T47D (cell line): ENCODE measurements around the genes RFPL4A, RFPL4AL1, ZNF444, GALP, ZNF470, ZNF550, ZNF211 and ZNF552.

- RRBS, result 83% methylated on average over 3 of the region's 17 CpGs
Observed at GRCh38 chr19:55611152-55611819, 5.8 kb downstream of the ZNF865 start.

- RRBS, result no CpG with 5 or more reads among the region's 7 CpGs
Observed at GRCh38 chr19:55646878-55647322, 1.1 kb upstream of the CCDC106 start.

- RRBS, result no CpG with 5 or more reads among the region's 32 CpGs
Observed at GRCh38 chr19:55704077-55704922, 29.3 kb downstream of the EPN1 start.

DNA sequence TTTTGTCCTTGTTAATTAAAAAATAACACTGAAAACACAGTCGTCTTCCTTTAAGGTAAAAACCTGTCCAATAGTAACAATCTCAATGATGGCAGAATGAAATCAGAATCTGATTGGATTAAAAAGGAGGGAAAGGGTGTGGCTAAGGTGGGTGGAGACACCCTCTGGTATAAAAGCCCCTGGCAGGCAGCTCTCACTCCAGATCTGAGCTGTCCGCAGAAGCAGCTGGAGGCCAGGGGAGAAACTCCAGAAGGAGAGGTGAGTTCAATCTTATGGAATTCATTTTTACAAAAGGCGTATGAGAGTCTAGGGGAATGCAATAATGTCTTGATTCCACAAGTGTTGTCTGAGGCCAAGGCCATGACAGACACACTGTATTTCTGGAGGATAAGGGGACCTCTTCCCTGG, at the start of gene RFPL4A:
Gene RFPL4A (plus strand): TSS at position 180 of the 408 bp plus-strand sequence.
- RRBS, result no CpG with 5 or more reads among the region's 3 CpGs

DNA sequence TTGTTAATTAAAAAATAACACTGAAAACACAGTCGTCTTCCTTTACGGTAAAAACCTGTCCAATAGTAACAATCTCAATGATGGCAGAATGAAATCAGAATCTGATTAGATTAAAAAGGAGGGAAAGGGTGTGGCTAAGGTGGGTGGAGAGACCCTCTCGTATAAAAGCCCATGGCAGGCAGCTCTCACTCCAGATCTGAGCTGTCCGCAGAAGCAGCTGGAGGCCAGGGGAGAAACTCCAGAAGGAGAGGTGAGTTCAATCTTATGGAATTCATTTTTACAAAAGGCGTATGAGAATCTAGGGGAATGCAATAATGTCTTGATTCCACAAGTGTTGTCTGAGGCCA, at the start of gene RFPL4AL1:
Gene RFPL4AL1 (plus strand): TSS at position 193 of the 347 bp plus-strand sequence.
- RRBS, result no CpG with 5 or more reads among the region's 5 CpGs

DNA sequence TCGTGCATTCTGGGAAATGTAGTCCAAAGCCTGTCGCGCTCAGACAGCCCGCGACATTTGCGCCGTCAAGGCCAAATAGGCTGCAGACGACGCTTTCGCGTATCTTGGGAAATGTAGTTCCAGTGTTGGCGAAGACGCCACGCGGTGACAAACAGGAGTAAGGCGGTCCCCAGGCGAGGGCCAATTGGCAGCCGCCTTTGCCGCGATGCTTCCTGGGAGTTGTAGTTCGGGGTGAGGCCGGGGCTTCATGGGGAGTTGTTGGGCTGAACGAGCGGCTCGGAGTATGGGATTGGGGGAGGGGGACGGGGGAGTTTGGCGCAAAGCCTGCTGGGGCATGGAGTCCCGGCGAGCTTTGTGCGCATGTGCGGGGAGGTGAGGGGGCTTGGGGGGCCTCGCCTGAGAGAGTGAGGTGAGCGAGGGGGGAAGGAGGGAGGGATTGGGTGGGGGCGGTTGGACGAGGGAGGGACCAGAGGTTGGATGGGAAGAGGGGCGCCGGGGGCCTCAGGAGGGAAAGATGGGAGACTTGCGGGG, at the start of gene ZNF444:
Gene ZNF444 (plus strand): TSS at position 339 of the 531 bp plus-strand sequence.
- RRBS, result 2% methylated on average over 5 of the region's 38 CpGs

GRCh38 chr19:56144000-56144541, 3.0 kb downstream of the ZNF444 start:
- RRBS, result no CpG with 5 or more reads among the region's 7 CpGs

DNA sequence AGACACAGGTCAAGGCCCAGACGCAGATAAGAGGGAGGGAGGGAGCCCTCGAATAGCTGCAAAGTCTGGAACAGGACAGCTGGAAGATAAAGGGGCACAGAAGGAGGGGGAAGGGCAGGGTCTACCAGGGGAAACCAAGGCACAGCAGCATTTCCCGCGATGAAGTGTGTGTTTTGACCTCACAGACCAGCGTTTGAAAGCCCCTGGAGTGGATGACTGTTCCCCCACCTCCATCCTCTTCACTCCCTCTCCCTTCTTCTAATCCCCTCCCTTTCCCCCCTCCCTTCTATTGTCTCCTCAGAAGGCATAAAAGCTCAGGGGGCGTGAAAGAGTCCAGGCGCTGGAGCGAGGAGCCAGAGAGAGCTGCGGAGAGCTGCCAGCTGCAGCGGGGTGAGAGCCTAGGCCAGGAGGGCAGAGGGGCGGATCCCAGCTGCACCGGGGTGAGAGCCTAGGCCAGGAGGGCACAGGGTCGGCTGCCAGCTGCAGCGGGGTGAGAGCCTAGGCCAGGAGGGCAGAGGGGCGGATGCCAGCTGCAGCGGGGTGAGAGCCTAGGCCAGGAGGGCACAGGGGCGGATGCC, at the start of gene GALP:
Gene GALP (plus strand): TSS at position 336 of the 578 bp plus-strand sequence.
- RRBS, result no CpG with 5 or more reads among the region's 17 CpGs

DNA sequence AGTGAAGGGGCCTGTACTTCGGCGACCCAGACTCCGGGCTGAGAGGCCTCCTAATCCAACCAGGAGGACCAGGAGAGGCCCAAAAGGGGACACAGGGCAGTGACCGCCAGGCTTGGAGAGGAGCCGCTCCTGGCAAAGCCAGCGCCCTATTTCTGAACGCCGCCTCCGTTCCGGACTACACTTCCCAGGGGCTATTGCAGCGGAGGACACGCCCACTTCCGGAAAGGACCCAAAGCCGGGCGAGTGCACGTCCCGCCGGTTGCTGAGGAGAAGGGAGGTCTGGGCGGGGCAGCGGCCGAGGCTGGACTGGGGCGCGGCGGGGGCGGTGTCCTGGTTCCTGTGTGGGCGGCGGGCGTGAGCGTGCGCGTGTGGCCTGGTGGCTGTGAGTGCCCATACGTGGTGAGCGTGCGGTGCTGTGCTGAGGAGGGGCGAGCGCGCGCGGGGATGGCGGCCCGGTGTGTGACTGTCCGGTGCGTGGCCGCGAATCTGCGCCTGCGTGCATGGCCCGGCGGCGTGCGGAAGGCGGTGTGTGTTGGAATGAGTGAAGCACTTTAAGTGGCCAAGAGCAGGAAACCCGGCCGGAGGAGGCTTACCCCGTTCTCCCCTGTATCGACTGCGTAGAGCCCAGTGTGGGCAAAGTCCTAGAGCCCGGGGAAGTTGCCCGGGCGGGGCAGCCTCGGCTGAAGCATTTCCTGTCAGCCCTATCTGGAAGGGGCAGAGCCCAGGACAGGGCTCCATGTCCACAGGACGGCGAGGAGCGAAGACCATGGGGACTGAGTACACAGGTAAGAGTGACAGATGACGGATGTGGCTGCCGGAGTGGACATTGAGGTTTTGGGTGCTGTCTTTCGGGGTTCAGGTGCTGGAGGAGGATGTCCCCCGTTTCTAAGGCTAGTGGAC, at the start of gene ZNF470:
Gene ZNF470 (plus strand): TSS at position 215 of the 900 bp plus-strand sequence.
- RRBS, result 6% methylated on average over 19 of the region's 68 CpGs

DNA sequence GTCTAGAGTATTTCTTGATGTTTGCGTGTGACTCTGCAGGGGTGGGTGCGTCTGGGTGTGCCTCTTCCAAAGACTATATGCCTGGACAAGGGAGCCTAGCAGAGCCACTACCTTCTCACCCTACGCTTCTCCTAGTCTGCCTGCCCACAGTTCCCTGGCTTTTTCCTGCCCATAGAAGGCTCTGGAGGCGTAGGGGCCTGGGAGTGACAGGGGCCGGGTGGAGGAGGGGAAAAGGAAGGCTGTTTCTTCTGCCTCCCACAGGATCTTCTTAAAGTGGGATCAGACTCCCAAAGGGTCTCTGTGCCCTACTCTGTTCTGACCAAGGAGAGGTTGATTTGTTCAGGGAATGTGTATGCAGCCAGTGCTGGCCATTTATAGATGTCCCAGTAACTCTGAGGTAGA, 1.2 kb downstream of the ZNF71 start:
- RRBS, result no CpG with 5 or more reads among the region's 5 CpGs

GRCh38 chr19:56613437-56614138, 18.5 kb downstream of the ZNF71 start:
- RRBS, result no CpG with 5 or more reads among the region's 7 CpGs

DNA sequence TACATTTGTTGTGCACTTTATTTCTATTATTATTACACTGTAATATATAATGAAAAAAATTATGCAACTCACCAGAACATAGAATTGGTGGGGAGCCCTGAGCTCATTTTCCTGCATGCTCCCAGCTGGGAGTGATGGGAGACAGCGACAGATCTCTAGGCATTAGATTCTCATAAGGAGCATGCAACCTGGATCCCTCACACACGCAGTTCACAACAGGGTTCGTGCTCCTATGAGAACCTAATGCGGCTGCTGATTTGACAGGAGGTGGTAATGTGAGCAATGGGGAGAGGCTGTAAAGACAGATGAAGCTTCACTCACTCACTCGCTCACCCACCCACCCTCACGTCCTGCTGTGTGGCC, 111.6 kb upstream of the PEG3 start:
- RRBS, result no CpG with 5 or more reads among the region's 6 CpGs

- RRBS, result no CpG with 5 or more reads among the region's 1 CpG
Observed at GRCh38 chr19:57214467-57215052, 16.3 kb upstream of the AURKC start.

- RRBS, result 43% methylated on average over 4 of the region's 29 CpGs
Observed at GRCh38 chr19:57317480-57317960, 2.8 kb upstream of the ZNF543 start.

DNA sequence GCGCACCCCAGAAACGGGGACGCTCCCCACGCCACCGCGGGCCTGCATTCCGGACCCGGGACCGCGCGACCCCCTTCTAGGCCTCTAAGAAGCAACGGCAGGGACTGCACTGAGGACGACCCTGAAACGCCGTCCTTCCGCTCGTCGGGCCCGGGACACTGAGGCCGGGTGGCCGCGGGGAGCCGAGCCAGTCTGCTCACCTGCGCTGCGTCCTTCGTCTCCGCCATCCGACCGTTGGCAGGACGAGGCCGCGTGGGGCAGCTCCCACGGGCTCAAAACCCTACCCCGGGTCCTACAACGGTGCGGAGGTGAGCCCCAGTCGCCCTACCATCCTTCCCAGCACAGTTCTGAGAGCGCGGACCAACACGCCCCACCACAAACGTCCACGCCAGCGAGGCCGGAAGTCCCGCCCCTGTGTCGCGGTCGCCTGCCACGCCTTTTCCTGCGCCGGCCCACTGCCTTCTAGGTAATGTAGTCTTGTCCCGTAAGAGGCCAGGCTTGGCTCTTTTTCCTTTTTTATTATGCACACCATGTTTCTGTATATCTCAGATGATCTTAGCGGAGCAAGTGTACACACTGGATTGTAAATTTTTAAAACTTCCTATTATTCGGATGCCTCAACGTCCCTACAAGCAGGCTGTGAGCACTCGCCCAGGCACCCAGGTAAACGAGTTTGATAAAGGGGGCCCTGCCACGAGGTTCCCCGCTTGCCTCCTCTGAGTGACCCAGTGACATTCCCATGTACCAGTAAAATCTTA, at the start of gene ZNF550:
Gene ZNF550 (minus strand): TSS at position 408 of the 758 bp plus-strand sequence.
- RRBS, result 1% methylated on average over 36 of the region's 59 CpGs

GRCh38 chr19:57632953-57633542, at the start of gene ZNF211:
Gene ZNF211 (plus strand): TSS chr19:57633168.
- RRBS, result under 1% methylated on average over 15 of the region's 51 CpGs

DNA sequence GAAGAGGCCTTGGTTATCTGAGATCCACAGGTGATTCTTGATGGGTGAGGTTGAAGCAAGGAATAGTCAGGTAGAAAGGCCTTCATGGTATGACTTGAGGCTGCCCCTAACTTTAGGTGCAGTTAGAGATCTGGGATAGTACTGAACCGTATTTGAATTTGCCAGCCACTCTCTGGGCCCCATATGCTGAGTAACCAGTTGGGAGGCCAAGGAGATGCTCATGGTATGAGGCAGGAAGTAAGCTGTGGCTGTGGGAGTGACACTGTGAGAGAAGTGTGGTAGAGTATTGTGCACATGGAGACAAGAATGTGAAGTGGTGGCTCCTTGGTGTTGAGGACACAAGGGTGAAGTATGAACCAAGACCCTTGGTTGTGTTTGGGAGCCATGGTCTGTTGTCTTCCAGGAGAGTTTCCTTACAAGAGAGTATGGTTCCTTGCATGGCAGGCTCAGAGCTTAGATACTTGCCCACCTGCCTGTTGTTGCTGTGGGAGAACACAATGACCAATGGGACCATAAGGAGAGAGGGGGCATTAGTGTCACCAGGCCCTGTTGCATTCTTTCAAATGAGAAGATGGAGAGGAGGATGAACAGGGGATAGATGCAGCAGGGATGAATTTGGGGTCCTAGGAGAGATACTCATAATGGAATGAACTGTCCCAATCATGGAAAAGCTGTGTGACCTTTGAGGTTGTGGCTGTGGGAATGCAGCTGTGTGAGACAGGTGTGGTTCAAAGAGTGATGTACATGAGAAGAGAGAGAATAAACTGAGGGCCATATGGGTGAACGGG, 2.5 kb downstream of the ZNF551 start:
- RRBS, result no CpG with 5 or more reads among the region's 2 CpGs

DNA sequence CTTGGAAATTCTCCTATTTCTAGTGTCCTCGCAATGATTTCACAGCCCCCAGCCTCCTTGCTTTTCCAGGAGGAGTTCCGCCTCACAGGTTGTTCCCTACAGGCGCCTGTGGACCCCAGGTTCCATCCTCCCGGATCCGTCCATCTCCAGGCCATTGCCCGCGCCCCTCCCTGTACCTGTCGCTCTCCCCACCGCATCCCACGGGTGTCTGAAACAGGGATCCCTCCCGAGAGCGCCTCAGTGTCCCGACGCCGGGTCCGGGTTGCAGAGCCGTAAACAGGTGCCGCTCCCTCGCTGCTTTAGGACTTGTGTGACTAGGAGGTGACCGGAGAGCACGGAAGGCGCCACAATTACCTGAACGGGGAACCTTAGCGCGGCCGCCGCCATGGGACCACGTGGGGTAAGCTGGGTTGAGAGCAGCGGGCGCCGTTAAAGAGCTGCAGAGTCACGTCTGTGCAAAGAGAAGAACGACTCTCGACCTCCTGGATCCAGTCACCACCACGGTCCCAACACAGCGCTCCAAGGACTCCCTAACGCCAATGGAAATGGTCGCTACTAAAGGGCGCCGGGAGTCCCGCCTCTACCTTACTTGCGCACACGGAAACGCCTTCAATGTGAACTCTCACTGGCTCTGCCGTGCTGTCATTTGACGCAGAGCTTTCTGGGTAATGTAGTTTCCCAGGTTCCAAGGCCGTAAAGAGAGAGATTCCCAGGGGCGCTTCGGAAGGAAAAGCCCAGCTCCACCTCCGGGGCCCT, at the start of gene ZNF552:
Gene ZNF552 (minus strand): TSS at position 557 of the 756 bp plus-strand sequence.
- RRBS, result 33% methylated on average over 6 of the region's 50 CpGs

DNA sequence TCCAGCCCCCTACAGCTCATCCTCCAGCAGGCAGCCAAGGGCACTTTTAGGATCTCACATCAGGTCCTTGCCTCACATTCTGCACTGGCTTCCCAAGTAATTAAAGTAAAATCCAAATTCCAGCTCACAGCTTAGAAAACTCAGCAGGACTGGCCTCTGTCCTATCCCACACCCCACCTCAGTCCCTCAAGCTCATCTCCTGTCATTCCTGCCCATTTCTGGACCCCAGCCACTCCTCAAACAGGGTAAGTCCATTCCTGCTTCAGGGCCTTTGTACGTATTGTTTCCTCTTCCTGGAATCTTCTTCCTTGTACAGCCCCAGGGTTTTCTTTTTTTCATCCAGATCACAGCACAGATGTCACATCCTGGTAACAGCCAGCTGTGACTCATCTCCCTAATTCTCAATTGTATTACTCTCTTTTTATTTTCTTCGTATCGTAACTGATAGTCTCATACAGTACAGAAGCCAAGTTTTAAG, 1.9 kb upstream of the ZNF606 start:
- RRBS, result no CpG with 5 or more reads among the region's 3 CpGs